ENCODE measurements around the gene PDX1.

GRCh38 chr13:26254573-26255056, 686 bp downstream of the CDK8 start:
- CAGE, long polyA plus RNA = no peak
- RRBS = 2% methylated on average over 8 of the region's 33 CpGs

DNA sequence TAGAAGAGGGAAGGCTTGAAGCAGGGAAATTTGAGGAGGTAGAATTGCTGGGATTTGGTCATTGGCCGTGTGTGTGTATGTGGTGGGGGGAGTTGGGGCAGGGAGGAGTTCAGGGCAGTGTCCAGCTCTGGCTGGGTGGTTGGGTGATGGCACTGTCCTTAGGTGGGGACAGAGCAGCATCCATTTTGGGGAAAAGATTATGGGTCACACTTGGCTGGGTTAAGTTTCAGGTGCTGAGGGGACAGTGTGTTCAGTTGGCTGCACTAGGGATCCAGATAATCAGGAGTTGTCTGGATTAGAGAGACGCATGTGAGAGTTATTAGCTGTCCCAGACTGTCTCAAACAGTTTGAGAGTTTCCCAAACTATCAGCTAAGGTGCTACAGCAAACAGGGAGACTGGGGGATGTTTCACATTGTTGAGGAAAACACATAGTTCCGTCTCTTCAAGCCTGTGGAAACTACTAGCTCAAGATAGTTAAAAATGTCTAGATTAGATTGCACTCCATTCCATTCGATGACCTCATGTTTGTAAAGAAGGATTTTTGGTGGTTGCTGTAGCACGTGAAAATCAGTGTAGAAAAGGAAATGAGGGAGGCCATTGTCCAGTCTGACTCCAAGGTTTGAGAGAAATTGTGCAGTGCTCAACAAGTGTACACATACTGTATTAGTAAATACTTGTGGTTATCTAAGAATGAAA, 3.9 kb downstream of the WASF3 start:
- CAGE, long polyA plus RNA = no peak
- RRBS = no CpG with 5 or more reads among the region's 5 CpGs

- CAGE, long polyA plus RNA = no peak
- RRBS = no CpG with 5 or more reads among the region's 4 CpGs
Observed at GRCh38 chr13:26970447-26971010, 201.1 kb downstream of the USP12 start.

DNA sequence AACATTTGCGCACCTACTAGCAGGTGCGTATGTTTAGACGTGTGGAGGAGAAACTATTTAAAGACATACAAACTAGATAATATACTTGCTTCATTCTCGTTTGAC, 457 bp upstream of the RPL21 start:
- CAGE, long polyA plus RNA = no peak
- RRBS = no CpG with 5 or more reads among the region's 4 CpGs

DNA sequence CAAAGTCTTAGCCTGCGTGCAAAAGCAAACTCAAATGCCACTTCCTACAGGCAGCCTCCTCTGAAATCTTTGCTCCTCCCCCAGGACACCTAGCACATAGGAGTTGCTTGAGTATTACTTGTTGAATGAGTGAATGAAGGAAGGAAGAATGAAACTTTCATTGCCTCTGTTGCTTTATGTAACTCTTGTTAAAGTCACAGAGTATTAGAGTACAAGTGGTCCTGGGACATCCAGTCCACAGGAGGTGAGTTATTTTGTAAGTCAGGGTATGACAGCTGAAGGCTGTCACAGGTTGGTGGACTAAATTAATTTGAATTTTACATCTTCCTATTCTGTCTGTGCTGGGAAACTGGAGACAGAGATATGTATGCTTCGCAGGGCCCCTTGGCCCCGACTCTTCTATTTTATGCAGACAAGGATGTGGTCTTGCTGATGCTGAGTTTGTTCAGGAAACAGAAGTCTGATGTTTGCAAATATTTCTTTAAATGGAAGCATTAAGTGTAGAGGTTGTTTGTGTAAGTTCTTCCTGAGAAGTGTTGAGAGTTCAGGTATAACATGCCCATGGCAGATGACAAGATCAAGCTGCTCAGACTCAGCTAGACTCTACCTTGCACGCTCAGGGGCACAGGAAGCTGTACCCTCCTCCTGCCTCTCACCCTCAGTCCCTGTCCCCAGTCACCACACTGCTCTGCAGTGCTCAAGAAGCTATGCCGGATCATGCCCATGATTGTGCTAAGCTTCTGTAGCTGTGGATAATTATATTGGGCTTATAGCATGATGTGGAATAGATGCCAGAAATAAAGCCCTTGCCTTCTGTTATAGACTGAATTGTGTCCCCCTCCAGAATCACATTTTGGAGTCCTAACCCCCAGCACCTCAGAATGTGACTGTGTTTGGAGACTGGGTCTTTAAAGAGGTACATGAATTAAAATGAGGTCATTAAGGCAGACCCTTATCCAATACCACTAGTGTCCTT, 23.4 kb downstream of the RASL11A start:
- CAGE, long polyA plus RNA = no peak
- RRBS = no CpG with 5 or more reads among the region's 5 CpGs

DNA sequence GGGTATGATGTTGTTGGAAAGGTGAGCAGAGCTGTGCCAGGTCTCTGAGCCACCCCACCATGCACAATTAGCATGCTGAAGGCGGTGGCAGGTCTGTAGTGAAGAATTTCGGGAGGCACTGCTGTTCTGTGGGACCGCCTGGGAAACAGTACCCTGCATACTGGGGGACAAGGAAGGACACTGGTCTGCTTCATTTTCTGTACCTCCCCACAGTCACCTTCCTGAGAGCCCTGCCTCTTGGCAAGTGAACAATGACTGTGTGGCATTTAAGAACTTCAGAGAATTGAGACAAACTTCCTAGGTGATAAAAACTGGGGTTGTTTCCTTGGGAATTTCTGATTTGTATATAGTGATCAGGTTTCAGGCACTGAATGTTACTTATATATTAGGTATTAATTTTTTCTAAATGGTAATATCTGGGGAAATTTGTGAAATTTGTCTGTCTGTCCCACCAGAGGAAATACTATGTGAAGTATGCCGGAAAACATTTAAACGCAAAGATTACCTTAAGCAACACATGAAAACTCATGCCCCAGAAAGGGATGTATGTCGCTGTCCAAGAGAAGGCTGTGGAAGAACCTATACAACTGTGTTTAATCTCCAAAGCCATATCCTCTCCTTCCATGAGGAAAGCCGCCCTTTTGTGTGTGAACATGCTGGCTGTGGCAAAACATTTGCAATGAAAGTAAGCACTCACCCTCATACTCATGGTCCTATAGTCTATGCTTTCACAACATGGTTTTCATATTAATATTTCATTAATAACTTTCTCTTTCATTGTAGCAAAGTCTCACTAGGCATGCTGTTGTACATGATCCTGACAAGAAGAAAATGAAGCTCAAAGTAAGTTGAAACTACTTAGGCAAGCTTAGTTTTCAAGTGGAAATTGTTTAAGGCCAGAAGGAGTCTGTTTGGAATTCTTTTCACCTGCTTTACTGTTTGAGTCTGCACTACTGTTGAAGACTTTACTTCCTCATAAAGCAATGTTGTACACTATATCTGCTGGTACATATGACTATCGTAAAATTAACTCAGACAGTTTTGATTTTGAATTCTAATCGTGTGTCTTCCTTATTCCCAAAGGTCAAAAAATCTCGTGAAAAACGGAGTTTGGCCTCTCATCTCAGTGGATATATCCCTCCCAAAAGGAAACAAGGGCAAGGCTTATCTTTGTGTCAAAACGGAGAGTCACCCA, 10.3 kb downstream of the GTF3A start:
- CAGE, long polyA plus RNA = no peak
- RRBS = no CpG with 5 or more reads among the region's 12 CpGs

- CAGE, long polyA plus RNA = no peak
- RRBS = no CpG with 5 or more reads among the region's 14 CpGs
Observed at GRCh38 chr13:27562250-27563009, 57.9 kb downstream of the LNX2 start.

- CAGE, long polyA plus RNA = no peak
- RRBS = no CpG with 5 or more reads among the region's 4 CpGs
Observed at GRCh38 chr13:27607103-27607607, 13.2 kb downstream of the LNX2 start.

DNA sequence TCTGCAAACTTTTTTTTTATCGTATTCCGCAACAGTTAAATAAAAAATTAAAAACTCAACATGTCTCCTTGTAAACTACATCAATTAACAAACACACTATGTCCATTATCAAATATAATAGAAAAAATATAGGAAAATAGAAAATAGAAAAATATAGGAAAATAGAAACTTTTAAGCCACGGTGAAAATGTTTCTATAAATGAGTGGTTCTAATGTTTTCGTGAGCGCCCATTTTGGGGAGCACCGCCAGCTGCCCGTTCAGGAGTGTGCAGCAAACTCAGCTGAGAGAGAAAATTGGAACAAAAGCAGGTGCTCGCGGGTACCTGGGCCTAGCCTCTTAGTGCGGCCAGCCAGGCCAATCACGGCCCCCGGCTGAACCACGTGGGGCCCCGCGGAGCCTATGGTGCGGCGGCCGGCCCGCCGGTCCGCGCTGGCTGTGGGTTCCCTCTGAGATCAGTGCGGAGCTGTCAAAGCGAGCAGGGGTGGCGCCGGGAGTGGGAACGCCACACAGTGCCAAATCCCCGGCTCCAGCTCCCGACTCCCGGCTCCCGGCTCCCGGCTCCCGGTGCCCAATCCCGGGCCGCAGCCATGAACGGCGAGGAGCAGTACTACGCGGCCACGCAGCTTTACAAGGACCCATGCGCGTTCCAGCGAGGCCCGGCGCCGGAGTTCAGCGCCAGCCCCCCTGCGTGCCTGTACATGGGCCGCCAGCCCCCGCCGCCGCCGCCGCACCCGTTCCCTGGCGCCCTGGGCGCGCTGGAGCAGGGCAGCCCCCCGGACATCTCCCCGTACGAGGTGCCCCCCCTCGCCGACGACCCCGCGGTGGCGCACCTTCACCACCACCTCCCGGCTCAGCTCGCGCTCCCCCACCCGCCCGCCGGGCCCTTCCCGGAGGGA, at the start of gene PDX1:
Gene PDX1, plus strand, starts transcription at position 450 of the 897 bp plus-strand sequence.
- CAGE, long polyA plus RNA = no peak
- RRBS = 4% methylated on average over 37 of the region's 74 CpGs

DNA sequence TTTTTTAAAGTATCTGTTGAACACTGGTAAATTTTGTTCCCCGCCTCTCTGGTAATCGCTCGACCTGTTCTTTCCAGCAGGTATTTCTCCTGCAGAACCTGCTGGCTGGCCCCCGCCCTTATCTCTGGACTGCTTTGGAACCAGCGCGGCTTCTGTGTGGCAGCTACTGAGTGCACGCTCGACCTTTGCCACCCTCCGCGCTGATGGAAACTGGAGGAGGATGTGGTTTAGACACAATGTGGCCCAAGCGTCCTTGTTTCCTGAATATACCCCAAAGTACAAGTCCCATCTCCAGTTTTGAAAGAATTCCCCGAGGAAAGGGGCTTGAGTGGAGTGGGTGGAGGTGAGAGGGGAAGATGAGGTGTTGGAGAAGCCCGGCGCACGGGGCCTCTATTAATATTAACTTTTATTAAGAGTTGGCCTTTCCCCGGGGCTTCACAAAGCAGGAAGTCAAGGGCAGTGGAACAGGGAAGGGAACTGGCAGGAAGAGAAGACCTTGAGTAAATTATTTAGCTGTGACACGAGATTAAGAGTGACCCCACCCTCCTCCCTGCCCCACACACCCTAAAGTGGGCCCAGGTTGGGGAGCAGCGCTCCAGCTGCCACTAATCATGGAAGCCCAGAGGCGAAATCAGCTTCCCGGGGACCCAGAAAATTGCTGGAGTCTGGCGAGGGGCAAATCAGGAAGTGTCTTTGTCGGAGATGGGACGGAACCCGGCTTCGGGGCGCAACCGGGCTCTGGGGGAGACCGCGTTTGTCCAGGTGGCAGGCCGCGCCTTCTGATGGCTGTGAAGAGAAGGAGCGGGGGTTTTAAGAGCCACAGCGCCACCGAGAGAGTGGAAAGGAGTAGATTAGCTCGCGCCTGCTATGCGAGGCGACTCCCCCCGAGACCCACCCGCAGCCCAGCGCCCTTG, 15.9 kb downstream of the CDX2 start:
- CAGE, long polyA plus RNA = no peak
- RRBS = 7% methylated on average over 5 of the region's 41 CpGs

- CAGE, long polyA plus RNA = no peak
- RRBS = 3% methylated on average over 26 of the region's 41 CpGs
Observed at GRCh38 chr13:27968283-27968631, 858 bp downstream of the CDX2 start.

GRCh38 chr13:27968632-27969082, 458 bp downstream of the CDX2 start:
- CAGE, long polyA plus RNA = no peak
- RRBS = 3% methylated on average over 31 of the region's 48 CpGs

DNA sequence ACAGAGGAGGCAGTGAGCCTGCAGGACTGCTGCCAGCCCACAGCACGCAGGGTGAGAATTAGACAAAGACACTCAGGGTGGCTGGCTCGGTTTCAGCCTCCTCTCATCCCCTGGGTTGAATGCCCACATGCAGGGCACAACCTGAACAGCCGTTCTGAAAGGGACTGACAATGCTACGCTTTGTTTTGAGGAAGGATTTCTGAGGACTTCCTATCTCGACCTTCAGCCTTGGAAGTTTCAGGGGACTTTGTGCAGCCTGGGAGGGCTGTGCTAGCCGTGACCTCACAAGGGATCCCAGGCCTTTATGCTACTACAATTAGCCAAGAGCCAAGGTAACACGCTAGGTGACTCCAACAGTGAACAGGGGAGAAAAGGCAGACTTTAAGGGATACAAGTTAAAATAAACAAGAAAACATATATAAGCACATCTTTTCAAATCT, 34.4 kb upstream of the URAD start:
- CAGE, long polyA plus RNA = no peak
- RRBS = no CpG with 5 or more reads among the region's 7 CpGs

DNA sequence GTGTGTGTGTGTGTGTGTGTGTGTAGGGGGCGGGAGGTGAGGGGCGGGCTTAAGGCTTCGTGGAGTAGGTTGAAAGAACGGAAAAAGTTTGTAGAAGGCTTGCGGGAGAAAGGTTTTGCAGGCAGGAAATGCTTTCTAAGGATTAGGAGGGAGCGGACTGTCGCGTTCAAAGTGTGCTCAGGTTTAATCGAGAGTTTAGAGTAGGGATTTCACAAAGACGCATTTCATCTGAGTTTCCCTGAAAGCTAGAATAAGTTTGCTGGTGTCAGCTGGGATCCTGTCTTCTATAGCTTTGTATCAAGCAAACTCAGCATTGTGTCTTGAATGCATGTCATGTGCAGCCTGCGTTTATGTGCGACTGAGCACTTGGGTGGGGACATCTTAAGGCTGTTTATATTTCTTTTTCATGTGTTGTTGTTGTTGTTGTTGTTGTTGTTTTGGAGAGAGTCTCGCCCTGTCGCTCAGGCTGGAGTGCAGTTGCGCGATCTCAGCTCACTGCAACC, 1.2 kb downstream of the PAN3 start:
- CAGE, long polyA plus RNA = no peak
- RRBS = no CpG with 5 or more reads among the region's 16 CpGs

- CAGE, long polyA plus RNA = no peak
- RRBS = no CpG with 5 or more reads among the region's 6 CpGs
Observed at GRCh38 chr13:28156989-28157558, 18.7 kb downstream of the PAN3 start.

- CAGE, long polyA plus RNA = no peak
- RRBS = no CpG with 5 or more reads among the region's 9 CpGs
Observed at GRCh38 chr13:28215158-28216168, 77.1 kb downstream of the PAN3 start.

- CAGE, long polyA plus RNA = no peak
- RRBS = no CpG with 5 or more reads among the region's 16 CpGs
Observed at GRCh38 chr13:28302522-28303260, 164.3 kb downstream of the PAN3 start.

GRCh38 chr13:28392322-28392921, 102.5 kb downstream of the FLT1 start:
- CAGE, long polyA plus RNA = no peak
- RRBS = no CpG with 5 or more reads among the region's 2 CpGs

GRCh38 chr13:28530838-28531828, 36.2 kb upstream of the FLT1 start:
- CAGE, long polyA plus RNA = no peak
- RRBS = 11% methylated on average over 8 of the region's 40 CpGs

DNA sequence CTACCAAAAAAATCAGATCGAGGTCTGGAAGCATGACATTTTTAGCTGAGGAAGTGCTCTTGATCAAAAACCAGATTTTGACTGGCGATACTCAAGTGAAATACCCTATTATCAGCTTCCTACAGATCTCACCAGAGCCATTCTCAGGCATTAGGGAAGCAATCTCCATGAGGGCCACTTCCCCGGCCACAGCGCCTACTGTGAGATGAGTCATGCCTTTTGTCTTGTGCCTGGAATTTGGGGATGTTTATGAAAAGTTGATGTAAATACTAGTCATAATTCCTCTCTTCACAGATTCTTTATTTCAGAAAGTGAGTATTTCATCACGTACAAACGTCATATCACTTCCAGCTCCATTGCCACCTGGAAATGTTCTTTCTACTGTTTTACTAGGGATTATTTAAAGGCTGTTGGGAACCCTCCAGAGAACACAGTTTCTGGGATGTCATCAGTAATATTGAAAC, 25.3 kb upstream of the SLC46A3 start:
- CAGE, long polyA plus RNA = no peak
- RRBS = no CpG with 5 or more reads among the region's 6 CpGs

All from AG04450 (cell line).